Penis (tissue), 1 donor: ENCODE results near the gene DLL4.

DNA sequence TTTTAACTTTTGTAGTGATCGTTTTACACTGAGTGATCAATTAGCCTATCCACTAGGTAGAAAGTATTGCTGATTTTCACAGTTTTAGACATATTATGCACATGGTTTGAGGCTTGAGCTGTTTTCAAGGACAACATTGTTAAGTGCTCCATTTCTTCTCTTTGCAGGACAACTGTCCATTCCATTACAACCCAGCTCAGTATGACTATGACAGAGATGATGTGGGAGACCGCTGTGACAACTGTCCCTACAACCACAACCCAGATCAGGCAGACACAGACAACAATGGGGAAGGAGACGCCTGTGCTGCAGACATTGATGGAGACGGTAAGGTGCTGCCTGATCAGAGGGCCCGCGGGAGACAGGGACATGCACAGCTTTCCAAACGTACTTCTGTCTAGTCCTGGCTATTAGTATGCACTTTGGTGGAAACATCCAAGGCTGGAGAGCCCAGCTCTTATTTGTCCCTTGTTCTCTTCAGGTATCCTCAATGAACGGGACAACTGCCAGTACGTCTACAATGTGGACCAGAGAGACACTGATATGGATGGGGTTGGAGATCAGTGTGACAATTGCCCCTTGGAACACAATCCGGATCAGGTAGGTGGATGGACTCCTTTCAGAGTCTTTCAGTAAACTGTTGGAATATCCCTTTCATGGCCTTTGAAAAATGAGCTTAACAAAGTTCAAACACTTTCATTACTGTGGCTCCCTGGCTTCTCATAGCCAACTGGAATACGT is 10.3 kb downstream of the THBS1 start:
- PRO-cap, result no peak

DNA sequence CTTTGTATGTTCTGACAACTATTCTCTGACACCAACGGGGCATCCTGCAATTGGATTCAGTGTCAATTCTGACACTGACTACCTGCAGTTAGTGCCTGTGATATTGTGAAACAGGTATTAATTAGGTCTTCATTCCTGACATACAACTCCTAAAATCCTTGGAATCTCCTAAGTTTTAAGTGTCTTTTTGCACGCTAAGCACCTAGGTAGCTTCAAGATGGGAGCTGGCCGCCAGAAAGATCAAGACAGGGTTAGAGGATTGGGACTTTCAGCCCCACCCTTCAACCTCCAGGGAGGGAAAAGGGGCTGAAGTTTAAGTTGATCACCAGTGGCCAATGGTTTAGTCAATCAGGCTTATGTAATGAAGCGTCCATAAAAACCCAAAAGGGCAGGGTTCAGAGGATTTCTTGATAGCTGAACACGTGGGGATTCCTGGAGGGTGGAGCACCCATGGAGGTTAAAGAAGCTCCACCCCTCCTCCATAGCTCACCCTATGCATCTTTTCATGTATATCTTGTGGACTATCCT is 12.6 kb upstream of the SRP14 start:
- PRO-cap, result no peak

DNA sequence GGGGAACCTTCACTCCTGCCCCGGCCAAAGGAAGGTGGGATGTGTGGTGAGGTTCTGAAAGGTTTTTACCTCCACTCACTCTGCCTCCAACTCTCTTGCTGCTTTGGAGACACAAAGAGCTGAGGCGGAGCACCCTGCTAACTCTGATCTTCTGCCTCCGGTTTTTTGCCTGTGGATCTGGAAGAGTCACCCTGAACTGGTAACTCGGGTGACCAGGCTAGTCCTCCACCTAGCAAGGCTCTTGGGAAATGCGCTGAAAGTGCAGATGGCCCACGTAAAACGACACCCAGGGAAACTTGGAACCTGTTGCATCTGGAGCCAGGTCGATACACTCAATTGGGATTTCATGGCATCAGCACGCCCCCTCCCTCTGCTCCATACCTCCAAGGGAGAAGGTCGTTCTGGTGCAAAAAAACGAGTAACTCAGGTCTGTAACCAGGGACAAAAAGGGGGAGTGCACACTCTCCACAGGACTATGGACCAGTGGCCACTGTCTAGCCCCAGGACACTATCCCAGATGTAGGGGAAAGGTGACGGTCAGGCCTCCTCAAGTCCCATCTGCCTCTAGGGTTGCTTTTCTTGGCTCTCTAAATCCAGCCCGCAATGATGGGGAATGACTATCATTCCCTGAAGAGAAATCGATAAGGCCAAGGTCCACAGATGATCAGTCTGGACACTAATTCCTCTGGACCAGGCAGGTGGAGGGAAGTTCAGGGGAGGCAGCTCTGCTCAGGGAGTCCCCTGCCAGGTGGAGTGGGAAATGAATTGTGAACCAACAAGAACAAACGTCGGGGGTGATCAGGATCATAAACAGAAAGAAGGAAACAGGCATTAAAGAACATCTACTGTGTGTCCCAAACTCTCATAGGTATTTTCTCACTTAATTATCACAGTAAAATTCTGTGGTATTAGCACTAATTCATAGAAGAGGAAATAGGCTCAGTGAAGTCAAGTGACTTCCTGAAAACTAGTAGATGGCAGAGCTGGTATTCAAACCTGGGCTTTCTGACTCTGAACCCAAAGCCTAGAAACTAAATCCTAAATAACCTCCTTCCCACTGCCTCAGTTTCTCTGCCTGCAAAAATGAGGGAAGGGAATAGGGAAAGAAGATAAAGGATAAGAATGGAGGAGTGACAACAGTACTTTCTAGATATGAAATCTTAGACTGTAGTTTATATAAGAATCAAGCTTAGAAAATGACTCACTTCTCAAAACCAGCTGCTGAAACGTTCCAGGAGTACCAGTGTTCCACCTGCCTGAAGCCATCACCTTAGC is 7.8 kb downstream of the BMF start:
- PRO-cap, result no peak

DNA sequence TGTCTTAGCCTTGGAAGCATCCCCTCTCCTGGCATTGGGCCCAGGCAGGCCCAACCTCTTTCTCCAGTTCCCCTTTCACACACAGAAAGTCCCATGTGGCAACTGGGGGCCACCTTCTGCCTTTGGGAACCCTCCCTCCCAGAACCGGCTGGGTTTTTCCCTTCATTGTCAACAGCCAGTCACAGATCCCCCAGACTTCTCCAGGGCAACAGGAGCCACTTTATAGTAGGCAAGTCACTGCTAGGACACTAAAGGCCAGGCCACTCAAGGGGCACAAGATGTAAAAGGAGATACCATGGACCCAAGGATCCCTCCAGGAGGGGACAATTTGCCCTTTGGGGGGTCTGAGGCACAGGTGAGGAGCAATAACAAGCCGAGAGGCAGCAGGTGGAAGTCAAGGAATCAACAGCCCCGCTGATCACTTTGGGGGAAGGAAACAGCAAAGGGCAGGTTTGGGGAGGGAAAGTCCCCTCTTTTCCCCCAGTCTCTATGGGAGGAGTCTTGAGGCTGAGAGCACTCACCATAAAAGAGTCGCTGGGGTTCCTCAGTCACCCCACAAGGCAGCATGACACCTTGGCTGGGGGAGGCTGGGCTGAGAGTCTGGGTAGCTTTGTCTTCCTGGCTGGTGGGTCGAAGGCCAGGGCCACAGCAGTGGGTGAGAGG is 3.3 kb downstream of the BMF start:
- PRO-cap, result no peak

- PRO-cap, result no peak
Observed at GRCh38 chr15:40249121-40249635, 10.3 kb downstream of the PAK6 start.

- PRO-cap, result no peak
Observed at GRCh38 chr15:40290528-40291933, 8.2 kb upstream of the ANKRD63 start.

- PRO-cap, result no peak
Observed at GRCh38 chr15:40333783-40334446, 6.8 kb downstream of the CCDC9B start.

- PRO-cap, result no peak
Observed at GRCh38 chr15:40406002-40406588, 500 bp downstream of the IVD start.

DNA sequence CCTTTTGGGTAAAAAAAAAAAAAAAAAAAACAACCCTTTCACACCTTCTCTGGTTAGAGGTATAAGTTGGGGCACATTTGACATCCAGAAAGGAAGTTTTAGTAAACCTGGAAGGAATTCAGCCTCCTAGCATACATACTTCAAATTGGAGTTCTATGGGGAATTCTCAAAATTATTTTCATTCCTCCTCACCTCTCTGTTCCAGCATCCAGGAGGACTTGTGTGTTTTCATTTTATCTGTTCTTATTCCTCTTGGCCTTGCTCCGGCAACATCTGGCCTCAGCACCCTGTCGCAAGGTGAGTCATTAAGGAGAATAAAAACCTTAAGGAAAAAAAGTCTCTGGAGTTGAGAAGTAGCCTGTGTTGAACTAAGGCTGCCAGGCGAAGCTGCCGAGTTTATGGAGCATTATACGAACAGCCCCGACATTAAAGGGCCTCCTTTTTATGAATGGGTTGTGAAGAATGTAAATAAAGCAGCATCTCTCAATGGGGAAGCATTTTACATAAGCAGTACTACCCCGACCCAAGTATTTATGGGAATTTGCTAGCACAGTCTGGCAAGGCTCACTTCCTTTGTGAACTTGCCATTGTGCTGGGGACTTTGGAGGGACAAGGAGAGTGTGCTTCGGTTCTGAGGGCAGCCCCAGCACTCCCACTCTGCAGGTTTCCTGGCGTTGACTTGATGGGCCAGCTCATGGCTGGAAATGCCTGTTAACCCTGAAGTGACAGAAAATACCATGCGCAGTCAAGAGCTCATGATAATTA is 4.7 kb downstream of the BAHD1 start:
- PRO-cap, result no peak

GRCh38 chr15:40466560-40467687 is 3.9 kb upstream of the CHST14 start:
- PRO-cap, result no peak

DNA sequence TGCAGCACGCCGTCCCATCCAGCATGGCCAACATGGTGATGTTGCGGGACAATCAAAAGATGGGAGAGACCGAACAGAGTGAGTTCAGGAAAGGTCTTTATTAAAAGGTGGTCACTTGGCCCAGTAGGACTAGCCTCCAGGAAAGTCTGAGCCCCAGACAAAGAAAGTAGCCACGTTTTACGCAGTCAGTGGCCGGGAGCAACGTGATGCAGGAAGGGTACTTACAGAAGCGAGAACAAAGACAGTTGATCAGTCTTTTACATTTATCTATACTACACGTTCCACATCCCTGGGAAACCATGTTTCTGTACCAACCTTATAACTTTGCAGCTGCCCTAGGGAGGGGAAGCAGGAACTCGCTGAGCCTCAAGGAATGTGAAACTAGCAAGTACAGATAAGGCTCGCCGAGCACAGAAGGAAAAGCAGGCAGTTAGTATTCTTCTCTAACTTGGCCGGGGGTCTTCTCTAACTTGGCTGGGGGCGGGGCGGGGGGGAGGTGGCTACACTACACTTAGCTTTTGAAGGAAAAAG is 3.4 kb upstream of the KNL1 start:
- PRO-cap, result no peak

- PRO-cap, result no peak
Observed at GRCh38 chr15:40694257-40694503, 794 bp upstream of the RAD51 start.

GRCh38 chr15:40695299-40695931 is 441 bp downstream of the RAD51 start:
- PRO-cap, result no peak

DNA sequence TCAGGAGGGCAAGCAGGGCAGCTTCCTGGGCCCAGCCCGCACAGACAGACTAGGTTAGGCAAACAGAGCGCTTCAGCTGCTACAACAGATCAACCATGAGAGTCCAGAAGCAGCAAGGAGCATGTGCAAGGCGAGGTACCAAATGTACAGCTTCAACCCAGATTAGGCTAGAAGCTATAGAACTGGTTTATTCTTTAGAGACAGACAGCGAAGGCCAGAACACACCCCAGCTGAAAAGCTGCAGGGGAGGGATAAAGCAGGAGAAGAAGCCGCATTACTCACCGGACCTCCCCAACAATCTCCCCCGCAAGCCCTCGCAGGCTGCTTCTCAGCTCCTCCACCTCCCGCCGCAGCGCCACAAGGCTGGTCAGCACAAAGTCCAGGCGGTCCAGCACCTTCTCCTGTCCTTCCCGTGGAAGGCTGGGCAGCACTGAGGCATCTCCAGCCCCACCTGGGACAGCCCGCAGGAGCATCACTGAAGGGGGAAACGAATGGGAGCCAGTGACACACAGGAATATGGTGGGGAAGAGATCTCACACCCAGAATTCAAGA is 3.3 kb downstream of the RMDN3 start:
- PRO-cap, result no peak

DNA sequence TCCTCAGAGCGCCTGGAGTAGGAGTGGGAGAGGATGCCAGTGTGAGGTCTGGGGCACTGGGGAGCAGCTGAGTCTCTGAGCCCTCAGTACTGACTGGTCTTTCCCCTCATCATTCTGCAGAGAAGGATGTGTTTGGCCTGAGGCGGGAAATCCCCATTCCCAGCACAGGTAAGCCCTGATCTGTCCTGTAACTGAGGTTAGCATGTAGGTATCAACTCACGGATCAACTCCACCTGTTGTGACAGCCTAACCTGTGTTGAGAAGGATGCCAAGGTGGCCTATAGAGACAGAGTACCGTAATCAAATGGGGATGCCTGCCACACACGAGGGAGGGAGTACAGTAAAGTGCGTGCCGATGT is 12.3 kb downstream of the SPINT1 start:
- PRO-cap, result no peak

- PRO-cap, result bidirectional peak, plus-strand start at chr15:40929340, minus-strand start at chr15:40929134
Observed at GRCh38 chr15:40928767-40929701, at the start of gene DLL4. Gene DLL4 (plus strand): TSS chr15:40929340.

DNA sequence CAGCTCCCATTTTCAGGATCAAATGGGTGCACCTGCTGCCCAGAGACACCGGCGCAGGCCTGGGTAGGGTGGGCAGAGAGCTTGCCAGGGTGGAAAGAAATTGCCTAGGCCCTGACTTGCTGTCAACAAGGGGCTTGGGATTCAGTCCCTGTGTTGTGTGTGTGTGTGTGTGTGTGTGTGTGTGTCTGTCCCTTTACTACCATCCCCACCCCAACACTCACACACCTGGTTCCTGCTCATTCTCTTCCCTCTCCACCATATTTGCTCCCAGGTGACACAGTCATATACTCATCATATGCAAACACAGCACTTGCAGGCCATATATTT is 3.9 kb downstream of the DLL4 start:
- PRO-cap, result no peak

DNA sequence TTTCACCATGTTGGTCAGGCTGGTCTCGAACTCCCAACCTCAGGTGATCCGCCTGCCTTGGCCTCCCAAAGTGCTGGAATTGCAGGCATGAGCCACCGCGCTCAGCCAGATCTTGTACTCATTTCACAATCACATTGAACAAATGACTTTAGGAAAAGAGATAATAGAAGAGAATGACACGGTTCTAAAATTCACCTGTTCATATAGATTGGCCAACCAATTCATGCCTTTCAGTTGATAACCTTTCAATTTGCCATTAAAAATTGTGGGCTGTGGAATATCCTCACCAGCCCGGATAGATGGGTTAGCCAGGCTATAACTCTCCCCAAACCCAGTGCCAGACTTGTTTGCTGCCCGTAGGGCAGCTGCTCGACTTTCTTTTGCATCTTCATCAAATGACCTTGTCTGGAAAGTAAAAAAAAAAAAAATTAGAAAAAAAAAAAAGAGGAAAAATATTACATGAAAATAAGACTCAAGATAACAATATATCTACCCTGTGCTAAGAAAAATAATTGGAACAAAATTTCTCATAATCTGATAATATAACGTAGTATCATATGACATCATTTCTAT is 44.3 kb downstream of the INO80 start:
- PRO-cap, result no peak

DNA sequence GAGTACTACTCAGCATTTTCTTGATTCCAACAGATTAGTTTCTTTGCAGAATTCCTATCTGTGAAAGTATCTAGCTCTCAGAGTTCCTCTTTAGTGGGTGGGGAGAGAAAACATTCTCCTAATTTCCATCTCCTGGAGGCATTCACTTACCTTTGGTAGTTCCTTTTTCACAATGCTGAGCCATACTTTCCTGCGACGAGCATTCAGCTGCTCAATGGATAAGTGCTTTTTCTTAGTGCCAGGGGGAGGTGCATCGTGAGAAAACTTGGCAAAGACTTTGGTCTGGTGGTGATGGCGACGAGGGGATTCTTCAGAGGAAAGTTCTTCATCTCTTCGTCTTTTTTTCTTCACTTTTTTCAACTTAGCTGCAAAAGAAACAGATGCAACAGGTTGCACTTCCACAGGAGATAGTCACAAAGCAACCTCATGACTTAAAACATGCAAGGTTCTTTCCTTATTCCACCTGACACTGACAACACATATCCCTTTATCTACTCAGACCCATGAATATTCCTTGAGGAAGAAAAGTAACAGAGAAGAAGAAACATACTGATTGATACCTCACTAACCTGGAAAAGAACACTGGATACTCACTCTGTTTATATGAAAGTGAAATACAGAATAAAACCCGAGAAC is 30.7 kb downstream of the INO80 start:
- PRO-cap, result no peak

DNA sequence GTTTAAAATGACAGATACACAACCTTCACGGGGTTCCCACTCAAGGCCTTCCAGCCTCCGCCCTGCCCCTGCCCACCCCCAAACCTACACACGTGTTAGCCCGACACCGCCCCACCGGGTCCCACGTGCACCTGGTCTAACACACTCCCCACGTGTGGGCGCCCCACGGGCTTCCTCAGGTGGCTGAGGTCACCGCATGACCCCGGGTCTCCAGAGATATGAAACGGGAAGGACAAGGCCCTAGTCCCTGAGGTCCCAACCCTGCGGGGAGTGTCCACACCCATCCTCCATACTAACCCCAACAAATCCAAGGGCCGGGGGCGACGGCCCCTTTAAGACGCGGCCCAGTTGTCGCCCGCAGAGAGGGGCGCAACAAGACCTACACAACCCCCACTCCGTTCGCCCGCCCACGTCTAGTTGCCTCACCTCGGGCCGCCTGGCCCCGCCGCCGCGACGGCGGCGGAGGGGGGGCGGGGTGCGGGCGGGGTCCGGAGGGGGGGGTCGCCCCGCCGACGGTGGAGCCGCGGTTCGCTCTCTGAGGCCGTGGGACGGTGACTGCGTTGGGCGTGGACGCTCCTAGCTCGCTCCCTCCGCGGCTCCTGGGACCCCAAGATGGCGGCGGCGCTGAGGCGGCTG is 415 bp downstream of the INO80 start:
- PRO-cap, result bidirectional peak, plus-strand start at position 491 of the sequence, minus-strand start outside the sequence